ENCODE results near the genes ANKRD30A and ZNF248.

GRCh38 chr10:32961332-32962528 lies 3.7 kb upstream of the ITGB1 start:
- PRO-cap = no peak

DNA sequence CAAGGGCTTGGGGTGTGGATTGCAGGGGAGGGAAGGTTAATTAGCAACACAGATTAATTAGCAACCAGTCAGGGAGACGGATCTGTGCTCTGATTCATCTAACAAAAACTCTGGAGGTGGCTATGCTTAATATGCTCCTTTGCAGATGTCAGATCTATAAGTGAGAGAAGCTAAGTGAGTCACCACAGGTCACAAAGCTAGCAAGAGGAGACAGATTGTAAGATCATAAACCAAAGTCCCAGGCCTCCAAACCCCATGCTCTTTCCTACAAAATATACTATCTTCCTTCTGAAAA lies 178.8 kb upstream of the ITGB1 start:
- PRO-cap = no peak

- PRO-cap = no peak
Measured at GRCh38 chr10:33191236-33191483, 143.3 kb downstream of the NRP1 start.

DNA sequence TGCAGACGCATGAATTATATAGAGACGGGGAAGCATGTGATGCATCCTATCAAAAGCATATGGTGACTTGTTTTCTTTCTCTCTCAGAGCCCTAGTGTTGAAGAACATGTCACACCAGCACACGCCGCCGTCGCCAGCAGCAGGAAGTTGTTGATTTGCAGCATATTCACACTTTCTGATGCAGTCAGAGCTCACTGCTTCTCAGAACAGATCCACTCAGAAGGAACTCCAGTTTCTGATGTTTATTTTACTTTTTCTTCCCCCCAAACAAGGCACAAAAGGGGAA lies 123.3 kb downstream of the NRP1 start:
- PRO-cap = no peak

DNA sequence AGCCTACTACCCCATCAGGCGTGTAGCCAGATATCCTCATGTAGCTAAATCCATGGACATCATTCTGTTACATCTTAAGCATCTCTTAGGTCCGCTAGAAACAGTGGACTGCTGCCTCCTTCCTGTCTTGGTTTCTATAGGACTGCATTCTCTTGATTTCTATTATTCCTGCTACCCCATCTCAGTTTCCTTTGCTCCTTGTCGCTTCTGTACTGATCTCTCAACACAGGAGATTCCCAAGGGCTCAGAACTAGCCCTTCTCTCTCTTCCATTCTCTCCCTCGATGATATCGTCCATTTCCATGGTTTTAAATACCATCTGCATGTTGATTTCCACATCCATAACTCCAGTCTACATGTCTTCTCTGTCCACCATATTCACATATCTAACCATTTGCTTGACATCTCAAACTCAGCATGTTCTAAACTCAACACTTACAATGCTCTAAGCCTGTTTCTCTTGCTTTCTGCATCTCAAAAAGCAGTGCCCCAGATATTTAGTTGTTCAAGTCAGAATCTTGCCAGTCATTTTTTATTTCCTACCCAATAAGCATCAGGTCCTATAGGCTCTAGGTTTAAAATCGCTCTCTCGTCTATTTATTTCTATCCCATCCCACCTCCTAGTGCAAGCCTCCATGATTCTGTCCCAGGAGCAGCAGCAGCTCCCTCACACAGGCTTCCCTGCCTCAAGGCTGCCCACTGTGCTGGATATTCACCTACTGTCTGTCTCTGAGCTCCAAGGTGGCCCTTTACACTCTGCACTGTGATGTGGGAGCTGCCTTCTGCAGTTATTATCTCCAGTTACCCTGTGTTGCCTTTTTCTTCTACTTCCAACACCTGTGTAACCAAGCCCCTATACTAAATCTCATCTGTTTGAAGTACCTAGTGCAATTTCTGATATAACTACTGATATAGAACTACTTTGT lies 581.7 kb downstream of the PARD3 start:
- PRO-cap = no peak

- PRO-cap = no peak
Measured at GRCh38 chr10:34452524-34453315, 362.4 kb downstream of the PARD3 start.

- PRO-cap = no peak
Measured at GRCh38 chr10:34699012-34699648, 116.0 kb downstream of the PARD3 start.

- PRO-cap = no peak
Measured at GRCh38 chr10:34842032-34842373, 26.9 kb upstream of the PARD3 start.

DNA sequence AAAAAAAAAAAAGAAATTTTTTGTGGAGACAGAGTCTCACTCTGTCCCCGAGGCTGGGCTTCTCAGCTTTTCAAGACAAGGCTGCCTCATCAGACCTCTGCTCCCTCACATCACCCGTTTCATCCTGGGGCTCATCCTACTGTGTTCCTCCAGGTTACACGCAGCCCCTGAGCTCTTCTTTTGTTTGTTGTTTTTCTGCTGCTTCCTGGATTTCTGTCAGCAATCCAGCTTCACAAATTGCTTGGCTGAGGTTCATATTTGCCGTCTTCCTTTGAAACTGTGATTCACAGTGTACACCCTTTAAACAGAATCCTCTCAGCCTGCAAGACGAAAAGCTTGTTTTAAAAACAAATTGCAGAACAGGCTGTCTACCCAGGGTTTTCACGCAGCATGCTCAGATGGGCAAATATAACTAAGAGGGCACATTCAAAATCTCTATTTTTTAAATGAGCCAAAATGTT lies 39.0 kb upstream of the PARD3 start:
- PRO-cap = no peak

DNA sequence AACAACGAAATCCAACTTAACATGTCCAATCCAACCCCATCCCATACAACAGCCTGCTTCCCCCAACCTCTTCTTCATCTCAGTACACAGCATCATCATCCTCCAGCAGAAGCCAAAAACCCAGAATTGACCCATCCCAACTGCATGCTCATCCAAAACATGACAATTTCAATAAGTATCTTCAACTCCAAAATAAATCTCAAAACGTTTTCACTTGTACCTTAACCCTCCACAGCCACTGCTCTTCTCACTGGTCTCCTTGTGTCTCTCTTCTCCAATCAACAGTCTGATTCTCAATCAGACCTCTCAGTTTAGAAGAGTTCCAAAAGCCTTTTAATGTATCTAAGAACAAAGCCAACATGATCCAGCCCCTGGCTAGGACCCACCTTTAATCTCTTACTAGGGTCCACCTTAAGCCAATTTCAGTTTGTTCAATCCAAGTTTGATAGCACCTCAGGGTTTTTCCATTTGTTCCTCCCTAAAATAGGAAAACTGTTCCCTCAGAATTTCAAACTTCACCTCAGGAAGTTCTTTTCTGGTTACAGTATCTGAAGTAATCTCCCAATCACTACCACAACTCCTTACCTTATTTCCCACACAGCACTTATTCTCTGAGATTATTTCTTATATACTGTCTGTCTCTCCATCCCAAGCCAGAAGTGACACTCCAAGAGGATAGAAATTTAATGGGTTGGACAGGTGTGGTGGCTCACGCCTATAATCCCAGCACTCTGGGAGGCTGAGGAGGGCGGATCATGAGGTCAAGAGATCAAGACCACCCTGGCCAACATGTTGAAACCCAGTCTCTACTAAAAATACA lies 2.4 kb downstream of the CUL2 start:
- PRO-cap = no peak

- PRO-cap = no peak
Measured at GRCh38 chr10:35089486-35090110, 543 bp downstream of the CUL2 start.

- PRO-cap = no peak
Measured at GRCh38 chr10:35191258-35191958, 64.8 kb downstream of the CREM start.

DNA sequence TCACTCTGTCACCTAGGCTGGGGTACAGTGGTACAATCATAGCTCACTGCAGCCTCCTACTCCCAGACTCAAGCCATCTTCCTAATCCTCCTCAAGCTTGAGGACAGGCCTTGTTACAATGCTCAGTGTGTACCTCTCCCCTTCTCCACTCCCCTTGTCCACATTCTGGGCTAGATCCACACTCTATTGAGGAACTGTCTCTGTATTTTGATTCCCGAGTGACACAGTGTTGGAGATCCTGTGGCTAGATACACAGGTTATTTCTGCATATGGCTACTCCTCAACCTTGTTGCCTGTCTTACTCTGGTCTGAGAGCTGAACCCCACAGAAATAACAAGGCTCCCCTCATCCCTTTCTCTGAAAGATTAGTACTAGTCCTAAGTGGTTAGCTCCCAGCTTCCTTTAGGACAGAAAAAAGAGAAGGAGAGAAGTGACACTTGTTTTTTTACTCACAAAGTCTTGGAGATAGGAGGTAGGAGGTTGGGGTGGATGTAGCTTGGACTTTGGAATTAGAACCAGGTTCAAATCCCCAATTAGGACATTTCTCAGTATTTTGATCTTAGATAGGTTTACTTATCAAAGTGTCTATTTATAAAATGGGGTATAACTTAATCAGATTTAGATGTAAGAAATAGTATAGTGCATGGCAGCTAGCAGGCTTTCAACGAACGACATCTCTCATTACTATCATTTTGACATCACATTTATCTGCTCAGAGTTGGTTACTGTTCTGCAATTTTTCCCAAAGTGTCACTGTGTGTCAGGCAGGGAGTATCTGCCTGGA lies 3.0 kb upstream of the CCNY start:
- PRO-cap = no peak

DNA sequence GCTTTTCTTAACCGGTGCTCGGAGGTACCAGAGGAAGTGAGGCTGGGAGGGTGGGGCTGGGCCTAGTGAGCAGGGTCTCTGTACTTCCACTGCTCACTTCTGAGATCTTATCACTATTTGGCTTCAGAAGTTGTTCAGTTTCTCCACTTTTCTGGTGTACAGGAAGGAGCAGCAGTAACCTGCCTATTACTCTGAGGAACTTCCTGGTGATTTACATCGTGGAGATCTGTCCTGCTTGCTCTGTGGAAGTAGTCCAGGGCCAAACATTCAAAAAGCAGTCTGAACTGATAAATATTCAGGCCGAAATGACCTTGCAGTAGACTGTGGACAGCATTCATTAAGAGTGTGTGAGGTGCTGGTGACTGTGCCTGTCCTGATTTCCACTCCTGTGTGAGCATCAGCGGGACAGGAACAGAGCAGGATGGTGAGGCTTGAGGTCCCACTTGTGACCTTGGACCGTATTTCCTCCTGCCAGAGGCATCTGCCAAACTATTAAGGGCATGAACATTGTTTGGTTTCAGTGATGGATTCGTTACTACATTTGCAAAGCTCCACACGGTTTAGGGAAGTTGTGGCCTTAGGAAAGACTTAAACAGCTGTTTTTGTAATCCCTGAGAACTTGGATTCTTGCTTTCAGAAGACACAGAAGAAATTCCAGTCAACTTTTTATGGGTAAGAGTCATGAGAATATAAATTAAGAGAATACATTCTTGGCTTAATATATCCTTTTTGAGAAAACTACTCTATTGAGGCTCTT lies 32.7 kb downstream of the CCNY start:
- PRO-cap = no peak

DNA sequence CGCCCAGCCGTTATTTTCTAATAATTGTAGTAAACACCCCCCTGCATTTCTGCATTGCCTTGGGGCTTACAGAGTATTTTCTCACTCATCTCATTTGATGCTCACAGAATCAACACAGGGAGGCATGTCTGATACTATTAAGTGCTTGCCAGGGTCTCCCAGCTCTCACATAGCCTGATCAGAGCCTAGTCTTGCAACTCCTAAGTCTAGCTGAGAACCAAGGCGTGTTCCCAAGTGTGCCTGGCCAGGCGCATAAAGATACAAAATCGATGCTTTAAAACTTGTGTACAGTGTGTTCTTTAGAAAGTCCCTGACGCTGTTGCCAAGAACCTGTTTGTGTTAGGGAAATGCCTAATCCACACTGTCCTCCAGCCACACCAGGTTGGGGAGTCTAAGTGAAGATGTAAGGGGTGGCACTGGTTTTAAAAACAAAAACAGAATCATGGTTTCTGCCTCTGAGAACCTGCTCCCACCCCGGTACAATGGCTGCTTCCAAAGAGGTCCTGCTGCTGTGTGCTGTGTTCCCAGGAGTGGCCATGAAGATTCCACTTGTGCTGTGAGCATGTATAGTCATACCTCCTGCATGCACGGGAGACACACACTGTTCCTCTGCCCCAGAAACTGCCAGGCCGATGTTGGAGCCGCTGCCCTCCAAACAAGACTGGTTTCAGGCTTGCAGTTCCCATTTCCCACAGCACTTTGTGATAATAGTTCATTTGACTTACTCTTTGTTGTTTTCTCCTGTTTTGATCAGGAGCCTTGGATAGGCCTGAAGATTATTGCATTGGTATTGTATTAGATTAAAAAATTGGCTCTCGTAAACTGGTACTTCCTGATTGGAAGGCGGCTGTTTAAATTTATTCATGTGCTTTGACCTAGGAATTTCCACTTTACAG lies 88.5 kb downstream of the CCNY start:
- PRO-cap = no peak

GRCh38 chr10:35529895-35530484 lies 75.2 kb upstream of the GJD4 start:
- PRO-cap = no peak

- PRO-cap = no peak
Measured at GRCh38 chr10:36278935-36279403, 636.9 kb upstream of the FZD8 start.

- PRO-cap = no peak
Measured at GRCh38 chr10:37125225-37126041, at the start of gene ANKRD30A. ANKRD30A (plus strand) TSS chr10:37125598.

DNA sequence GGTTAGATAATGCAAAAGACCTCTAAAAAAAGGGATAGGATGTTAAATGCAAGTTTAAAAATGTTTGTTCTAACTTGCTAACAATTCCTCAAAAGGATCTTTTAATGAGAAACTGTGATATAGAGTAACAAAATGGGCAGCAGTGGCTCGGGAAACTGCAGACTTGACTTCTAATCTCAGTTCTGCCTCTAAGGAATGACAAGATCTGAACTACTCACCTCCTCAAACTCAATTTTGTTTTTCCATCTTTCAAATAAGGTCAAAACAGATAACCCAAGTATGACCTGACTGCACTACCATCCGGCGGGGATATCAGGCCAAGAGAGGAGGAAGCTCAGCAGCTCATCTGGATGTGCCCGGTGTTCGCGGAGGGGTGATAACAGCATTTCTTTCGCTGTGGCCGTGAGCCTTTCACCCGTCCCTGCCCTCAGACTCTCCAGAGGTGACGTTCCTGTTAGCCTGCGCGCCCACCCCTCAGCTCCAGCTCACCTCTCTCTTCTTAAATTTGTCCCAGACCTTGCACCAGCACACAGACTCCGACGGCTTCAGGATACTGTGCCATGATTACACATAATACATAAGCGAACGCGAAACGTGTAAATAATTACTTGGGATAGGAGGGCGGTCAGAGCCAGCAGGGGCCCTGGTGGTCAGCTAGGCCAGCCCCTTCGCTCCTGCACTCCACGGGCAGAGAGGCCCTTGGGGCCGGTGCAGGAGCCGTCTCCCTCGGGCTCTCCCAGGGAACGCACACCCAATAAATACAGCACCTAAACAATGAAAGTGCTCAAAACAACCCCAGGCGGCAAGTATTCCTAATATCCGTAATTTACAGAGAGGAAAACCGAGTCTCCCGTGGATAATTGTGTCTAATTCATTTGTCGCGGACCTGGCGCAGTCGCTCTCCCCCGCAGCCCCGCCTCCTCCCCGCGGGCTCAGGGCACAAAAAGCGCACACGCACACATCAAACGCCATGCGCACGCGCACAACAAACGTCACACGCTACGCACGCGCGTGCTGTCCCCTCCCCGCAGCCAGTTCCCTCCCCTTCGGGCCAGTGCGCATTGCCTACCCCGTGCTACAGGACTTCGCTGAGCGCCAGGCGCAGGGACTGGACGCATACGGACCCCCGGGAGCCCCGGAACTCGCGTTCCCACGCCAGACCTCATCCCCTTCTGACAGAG lies at the start of gene ZNF248:
Gene ZNF248 (minus strand): TSS at position 915 of the 1,181 bp plus-strand sequence.
- PRO-cap = unidirectional peak, plus-strand start at position 299 of the sequence; bidirectional peak, plus-strand start at position 1,080 of the sequence, minus-strand start at position 934 of the sequence

DNA sequence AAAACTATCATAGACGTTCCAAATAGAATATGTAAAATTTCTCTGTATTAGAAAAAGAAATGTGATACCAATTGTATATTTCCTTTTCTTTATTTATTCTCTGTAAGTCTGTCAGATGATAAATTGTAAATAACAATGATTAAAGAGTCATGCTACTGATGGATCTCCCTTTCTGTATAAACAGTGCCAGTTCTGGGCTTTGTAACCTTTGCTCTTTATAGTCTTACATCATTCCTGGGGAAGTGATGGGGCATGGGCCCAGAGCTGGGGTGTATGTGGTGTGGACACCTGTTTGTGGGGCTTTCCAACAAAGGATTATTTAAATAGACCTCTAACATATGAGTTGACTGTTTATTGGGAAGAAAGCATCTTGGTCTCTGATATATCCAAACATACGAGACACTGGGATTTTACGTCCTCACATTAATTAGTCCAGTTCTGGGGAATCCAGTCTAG lies 258.0 kb downstream of the ZNF37A start:
- PRO-cap = no peak